ENCODE measurements around a stretch of chr15.

DNA sequence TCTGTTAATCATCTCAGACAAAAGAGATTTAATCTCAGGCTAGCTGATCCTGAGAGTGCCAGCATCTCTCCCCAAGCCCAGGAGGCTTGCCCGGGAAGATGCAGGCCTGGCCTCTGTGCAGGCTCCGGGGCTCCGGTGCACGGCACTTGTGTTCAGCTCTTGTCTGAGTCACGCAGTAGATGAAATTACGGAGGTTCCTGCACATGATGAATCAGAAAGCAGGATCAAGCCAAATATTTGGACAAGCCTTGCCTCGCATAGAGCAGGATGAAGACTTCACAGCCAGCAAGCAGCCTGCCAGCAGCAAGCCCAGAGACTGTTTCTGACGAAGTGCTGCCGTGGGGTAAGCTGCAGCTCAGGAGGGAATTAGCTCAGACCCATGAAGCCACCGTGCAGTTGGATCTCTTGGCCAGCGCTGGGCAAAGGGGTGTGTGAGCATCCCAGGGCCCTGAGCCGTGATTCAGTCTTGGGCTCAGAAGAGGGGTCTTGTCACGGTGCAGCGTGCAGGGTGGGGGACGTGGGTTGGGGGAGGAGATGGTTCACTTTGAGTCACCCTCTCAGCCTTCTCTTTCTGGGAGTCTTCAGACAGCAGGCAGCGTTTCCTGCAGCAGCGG, 89.2 kb upstream of the MEF2A start:
- RRBS, result no CpG with 5 or more reads among the region's 17 CpGs

- RRBS, result no CpG with 5 or more reads among the region's 21 CpGs
Observed at GRCh38 chr15:99507707-99508472, 57.9 kb upstream of the MEF2A start.

- RRBS, result no CpG with 5 or more reads among the region's 4 CpGs
Observed at GRCh38 chr15:99536561-99537224, 29.1 kb upstream of the MEF2A start.

- RRBS, result no CpG with 5 or more reads among the region's 3 CpGs
Observed at GRCh38 chr15:99631106-99631745, 65.4 kb downstream of the MEF2A start.

GRCh38 chr15:99711580-99712187, 21.6 kb downstream of the LYSMD4 start:
- RRBS, result no CpG with 5 or more reads among the region's 8 CpGs

- RRBS, result no CpG with 5 or more reads among the region's 21 CpGs
Observed at GRCh38 chr15:99982950-99983862, 250.0 kb upstream of the LYSMD4 start.

DNA sequence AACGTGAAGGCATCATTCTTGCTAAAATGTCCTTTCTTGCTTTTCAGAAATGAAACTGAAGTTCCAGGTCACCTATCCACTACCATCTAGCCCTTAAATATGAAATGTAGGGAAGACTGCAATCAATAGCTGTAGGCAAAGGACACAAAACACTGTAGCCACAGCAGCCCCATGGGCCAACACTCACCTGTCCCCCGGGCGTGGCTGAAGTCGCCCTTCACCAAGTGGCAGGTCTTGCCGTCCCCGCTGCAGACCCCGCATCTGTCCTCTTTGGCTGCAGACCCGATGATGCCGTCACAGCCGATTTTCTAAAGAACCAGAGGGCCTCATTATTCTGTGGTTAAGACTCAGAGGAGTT, 245.6 kb downstream of the ADAMTS17 start:
- RRBS, result no CpG with 5 or more reads among the region's 10 CpGs

- RRBS, result no CpG with 5 or more reads among the region's 13 CpGs
Observed at GRCh38 chr15:100349219-100349545, 7.4 kb upstream of the ADAMTS17 start.

GRCh38 chr15:100517145-100517683, 11.5 kb downstream of the CERS3 start:
- RRBS, result no CpG with 5 or more reads among the region's 2 CpGs

- RRBS, result no CpG with 5 or more reads among the region's 14 CpGs
Observed at GRCh38 chr15:100600850-100601633, 942 bp downstream of the LINS1 start.

GRCh38 chr15:100920456-100921751, 1.7 kb downstream of the LRRK1 start:
- RRBS, result no CpG with 5 or more reads among the region's 11 CpGs

DNA sequence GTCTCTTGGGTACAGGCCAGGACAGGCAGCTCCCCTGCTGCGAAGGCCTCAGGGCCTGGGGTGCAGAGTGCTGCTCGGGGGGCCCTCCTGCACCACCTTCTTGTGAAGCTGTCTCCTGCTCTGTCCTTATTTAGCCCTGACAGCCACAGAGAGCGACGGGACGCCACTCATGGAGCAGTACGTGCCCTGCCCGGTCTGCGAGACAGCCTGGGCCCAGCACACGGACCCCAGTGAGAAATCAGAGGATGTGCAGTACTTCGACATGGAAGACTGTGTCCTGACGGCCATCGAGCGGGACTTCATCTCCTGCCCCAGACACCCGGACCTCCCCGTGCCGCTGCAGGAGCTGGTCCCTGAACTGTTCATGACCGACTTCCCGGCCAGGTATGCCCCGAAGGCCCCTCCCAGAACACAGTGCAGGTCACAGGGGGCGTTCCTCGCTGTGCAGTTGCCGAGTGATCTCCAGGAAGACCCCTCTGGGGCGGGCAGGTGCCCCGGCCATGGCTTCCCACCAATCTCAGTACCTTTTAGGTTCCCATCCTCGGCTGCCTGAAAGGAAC, 132.5 kb downstream of the LRRK1 start:
- RRBS, result 90% methylated on average over 7 of the region's 25 CpGs

- RRBS, result no CpG with 5 or more reads among the region's 5 CpGs
Observed at GRCh38 chr15:101070399-101071057, 151.4 kb downstream of the LRRK1 start.

DNA sequence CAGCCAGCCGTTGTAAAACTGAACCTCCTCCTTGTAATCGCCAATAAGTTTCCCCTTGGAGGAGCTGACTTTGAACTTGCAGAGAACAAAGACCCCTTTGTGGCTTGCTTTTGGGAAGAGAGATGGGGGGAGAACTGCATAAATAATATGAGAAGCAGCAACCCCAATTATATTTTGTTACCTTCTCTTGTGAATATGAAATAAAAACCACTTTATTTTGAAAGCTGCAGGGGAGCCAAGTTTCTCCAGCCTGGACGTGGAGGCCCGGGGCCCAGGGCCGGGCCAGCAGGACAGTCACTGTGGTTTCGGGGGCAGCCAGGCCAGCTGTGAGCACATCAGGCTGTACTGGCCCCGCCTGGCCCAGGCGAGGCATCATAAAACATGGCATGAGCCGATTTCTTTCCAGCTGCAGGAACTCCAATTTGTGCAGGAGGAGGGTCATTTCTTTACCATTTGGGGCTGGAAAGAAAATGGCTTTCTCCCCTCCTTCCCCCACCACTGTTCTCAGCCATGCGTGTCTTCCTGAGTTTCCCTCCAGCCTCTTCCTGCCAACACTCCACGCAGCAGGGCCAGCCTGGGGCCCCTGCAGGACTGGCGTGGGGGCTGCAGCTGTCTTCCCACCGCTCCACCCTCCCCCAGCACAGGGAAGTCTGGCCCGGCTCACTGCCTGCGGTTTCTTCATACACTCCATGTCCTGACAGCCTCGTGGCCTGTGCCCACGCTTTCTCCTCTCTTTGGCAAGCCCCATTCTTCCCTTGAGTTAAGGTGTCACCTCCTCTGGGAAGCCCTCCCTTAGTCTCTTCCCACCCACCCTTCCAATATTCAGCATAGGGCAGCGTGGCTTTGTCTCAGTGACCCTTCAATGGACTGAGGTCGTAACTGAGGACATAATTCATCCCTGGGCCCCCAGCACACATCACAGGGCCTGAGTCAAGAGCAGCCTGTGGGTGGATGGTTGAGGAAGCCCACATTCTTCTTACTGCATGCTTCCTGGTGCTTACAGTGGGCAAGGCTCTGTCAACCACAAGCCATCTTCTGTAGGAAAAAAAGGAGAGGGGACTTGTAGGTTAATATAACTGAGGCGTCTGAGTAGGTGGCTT, 135.9 kb downstream of the CHSY1 start:
- RRBS, result no CpG with 5 or more reads among the region's 20 CpGs

DNA sequence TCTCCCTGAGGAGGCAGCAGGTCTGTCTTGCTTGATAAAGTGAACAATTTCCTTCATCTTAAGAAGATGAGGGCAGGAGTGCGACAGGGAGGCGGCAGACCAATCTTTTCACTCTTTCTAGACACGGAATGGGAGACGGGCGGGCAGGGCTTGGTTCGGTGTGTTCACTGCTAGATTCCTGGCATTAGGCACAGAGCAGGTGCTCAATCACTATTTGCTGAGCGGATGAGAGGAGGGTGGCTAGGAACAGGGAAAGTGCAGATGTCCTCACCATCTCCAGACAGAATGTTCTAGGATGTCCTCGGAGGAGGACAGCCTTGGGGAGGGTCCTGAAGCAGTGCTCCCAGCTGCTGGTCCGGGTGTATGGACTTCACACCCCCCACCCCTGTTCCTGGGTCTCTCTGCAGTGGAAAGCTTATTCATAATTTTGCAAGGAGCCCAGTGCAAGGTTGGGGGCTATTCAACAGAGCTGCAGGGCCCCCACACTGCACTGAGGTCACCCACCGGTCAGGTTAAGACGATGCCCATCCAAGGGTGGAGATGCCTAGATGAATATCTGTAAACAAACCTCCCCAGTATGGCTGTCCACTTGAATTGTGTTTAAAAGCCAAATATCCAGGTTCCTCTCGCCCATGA, 33.3 kb upstream of the SNRPA1 start:
- RRBS, result no CpG with 5 or more reads among the region's 12 CpGs

- RRBS, result no CpG with 5 or more reads among the region's 29 CpGs
Observed at GRCh38 chr15:101398198-101398912, 91.2 kb downstream of the PCSK6 start.

- RRBS, result no CpG with 5 or more reads among the region's 17 CpGs
Observed at GRCh38 chr15:101430028-101430457, 59.5 kb downstream of the PCSK6 start.

GRCh38 chr15:101487394-101488317, 1.9 kb downstream of the PCSK6 start:
- RRBS, result no CpG with 5 or more reads among the region's 20 CpGs

GRCh38 chr15:101489001-101489178, 617 bp downstream of the PCSK6 start:
- RRBS, result 8% methylated on average over 16 of the region's 24 CpGs

- RRBS, result 22% methylated on average over 2 of the region's 25 CpGs
Observed at GRCh38 chr15:101527912-101528881, 38.7 kb upstream of the PCSK6 start.

Data from GM06990 (cell line).